Placental epithelial cell (primary cell): ENCODE data around the gene VAPB.

GRCh38 chr20:57442482-57443477 lies 51.6 kb downstream of the RBM38 start:
- CAGE, long polyA plus RNA: no peak

DNA sequence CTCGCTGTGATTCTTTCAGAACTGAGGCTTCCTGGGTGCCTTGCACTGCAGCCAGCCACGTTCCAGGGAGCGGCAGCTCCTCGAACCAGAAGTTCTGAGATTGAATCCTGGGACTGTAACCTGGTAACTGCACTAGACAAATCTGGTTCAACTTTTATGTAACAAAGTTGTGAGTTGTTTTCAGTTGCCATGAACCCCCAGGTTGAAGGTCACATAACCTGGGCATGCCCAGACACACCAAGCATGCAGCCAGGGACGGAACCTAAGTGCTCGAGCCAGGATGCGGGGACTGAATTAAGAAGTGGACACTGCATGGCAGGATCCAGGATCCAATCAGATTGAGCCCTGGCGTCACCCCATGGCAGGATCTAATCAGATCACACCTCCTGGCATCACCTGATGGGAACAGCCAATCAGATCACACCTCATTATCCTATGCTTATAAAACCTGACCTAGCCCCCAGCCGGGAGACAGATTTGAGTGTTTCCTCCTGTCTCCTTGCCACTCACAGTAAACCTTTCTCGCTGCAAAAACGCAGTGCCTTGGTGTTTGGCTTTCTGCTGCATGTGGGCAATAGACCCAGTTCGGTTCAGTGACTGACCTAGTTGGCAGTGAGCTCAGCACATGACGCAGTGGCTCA lies 66.0 kb downstream of the RBM38 start:
- CAGE, long polyA plus RNA: no peak

DNA sequence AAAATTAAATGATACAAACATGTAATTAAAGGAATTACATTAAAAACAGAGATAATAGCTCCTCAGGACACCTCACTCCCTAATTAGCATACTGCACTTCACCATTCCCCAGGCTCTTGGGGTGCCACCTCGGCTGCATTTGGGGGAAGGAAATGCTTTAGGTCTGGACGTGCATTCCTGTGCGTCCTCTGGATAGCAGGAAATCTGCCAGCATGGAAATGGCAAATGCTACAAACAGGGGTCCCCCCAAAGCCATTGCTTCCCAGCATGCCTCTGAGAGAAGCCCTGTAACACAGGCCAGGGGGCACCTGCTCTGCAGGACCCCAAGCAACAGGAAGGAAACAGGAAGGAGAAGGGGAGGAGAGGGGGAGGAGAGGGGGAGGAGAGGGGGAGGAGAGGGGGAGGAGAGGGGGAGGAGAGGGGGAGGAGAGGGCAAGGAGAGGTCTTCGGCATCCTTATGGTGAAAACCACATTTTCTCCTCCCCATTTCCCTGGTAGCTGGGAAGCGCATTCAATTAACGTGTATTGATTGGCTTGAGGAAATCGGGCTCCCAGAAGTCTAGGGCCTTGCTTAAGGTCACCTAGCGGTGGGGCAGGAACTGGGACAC lies 43.1 kb downstream of the CTCFL start:
- CAGE, long polyA plus RNA: no peak

GRCh38 chr20:57531941-57532513 lies 7.1 kb upstream of the CTCFL start:
- CAGE, long polyA plus RNA: no peak

DNA sequence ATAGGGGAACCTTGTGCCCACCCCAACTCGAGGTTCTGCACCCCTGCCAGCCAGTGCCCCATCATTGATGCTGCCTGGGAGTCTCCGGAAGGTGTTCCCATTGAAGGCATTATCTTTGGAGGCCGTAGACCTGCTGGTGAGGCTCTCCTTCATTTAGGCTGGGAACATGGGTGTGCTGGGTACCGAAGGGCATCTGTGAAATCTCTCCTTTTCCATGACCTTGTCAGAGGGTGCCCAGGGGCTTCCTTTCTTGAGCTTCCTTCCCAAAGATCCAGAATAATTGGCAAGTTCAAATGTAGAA lies 3.5 kb downstream of the PCK1 start:
- CAGE, long polyA plus RNA: no peak

DNA sequence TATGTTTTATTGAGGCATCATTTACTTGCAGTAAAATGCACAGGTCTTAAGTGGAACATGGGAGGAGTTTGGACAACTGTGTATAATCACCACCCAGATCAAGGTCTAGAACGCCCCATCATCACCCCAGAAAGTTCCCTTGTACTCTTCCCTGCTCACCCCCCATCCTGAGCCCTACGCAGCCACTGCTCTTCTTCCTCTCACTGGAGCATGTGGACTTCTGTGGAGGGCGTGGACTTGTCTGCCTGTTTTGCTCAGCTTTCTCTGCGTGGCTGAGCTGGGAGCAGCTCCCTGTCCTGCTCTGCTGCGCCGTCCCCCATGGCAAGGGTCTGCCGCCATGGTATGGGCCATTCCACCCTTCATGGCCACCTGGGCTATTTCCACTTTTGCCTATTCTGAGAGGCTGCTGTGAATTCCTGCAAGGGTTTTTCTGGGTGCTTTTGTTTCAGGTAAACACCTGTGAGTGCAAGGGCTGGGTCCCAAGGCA lies 19.6 kb downstream of the PCK1 start:
- CAGE, long polyA plus RNA: no peak

GRCh38 chr20:57618771-57619857 lies 1.1 kb downstream of the ZBP1 start:
- CAGE, long polyA plus RNA: no peak

- CAGE, long polyA plus RNA: no peak
Measured at GRCh38 chr20:57628993-57629336, 8.7 kb upstream of the ZBP1 start.

DNA sequence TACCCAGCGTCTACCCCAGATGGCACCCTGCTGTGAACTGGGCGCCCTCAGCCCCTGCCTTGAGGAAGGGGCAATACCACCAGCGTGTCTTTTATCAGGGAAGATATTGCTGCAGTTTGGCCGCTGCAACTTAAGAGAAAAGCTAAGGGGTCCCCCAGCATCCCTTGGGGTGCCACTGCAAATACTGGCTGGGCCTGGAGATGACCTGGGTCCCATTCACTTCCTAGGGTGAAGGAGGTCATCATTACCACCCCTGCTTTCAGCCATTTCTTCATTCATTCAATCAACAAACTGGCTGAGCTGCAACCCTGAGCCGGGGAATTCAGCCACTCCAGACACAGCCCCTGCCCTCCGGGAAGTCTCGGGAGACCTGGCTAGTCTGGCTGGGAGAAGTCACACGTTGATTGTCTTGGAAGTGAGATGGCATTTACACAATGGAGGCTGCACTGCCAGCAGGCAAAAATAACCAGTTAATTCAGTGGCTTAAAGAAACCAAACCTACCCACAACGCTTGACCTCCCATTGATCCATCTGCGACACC lies 1.9 kb upstream of the PMEPA1 start:
- CAGE, long polyA plus RNA: no peak

- CAGE, long polyA plus RNA: no peak
Measured at GRCh38 chr20:58018482-58019470, 131.9 kb upstream of the C20orf85 start.

- CAGE, long polyA plus RNA: no peak
Measured at GRCh38 chr20:58129449-58129829, 21.3 kb upstream of the C20orf85 start.

DNA sequence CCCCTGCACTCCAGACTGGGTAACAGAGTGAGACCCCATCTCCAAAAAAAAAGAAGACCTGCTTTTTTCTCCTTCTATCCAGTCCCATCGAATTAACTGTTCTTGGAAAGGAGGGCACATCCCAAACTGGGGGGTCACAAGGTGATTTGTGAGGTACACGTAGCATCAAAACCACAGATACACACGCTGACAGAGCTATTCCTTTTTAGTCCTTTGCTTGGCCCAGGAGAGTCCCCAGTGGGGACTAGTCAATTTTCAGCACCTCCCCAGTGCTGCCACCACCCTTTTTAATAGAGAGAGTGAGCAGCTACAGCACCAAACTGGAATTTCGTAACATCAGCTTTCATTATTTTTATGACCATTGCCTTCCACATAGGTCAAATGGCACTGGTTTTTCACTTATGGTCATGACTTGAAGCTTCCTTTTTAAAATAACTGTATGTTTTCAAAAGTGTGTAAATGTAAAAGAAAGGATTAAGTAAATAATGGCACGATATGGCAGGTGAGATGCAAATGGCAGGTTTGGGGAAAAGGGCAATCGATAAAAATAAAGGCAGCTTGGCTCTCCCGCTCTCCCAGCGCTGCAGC lies 17.7 kb upstream of the C20orf85 start:
- CAGE, long polyA plus RNA: no peak

GRCh38 chr20:58135528-58135885 lies 15.2 kb upstream of the C20orf85 start:
- CAGE, long polyA plus RNA: no peak

GRCh38 chr20:58182747-58183235 lies 32.1 kb downstream of the C20orf85 start:
- CAGE, long polyA plus RNA: no peak

GRCh38 chr20:58267785-58268089 lies 39.3 kb upstream of the ANKRD60 start:
- CAGE, long polyA plus RNA: no peak

DNA sequence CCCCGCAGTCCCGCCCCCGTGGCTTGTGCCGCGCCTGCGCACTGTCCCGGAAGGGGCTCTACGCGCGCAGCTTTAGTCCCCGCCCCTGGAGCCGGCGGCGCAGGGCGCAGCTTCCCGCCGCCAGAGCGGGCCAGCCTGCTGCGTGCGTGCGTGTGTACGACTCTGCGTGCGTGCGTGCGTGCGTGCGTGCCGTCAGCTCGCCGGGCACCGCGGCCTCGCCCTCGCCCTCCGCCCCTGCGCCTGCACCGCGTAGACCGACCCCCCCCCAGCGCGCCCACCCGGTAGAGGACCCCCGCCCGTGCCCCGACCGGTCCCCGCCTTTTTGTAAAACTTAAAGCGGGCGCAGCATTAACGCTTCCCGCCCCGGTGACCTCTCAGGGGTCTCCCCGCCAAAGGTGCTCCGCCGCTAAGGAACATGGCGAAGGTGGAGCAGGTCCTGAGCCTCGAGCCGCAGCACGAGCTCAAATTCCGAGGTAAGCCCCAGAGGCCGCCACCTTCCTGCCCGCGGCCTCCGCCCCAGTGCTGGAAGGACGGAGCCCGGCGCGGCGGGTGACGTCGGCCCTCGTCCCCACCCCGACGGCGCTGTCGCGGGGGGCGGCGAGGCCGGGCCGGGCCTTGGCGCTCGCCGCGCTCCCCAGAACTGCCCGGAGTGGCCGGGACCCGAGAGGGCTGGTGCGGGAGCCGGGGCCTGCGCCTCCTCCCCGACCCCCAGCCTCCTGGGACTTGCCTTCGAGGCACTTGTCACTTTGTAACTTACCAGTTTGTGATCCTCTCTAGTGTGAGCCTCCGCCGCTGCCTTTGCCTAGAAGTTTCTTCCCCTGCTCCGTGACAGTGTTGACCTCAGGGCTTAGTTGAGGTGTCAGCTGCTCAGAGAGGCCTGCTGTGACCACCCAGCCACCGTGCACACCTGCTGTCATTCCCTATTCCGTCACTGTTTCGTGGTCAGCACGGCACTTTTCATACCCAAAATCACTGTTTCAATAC lies at the start of gene VAPB:
Gene VAPB, plus strand, starts transcription at position 185 of the 984 bp plus-strand sequence.
- CAGE, long polyA plus RNA: no peak

DNA sequence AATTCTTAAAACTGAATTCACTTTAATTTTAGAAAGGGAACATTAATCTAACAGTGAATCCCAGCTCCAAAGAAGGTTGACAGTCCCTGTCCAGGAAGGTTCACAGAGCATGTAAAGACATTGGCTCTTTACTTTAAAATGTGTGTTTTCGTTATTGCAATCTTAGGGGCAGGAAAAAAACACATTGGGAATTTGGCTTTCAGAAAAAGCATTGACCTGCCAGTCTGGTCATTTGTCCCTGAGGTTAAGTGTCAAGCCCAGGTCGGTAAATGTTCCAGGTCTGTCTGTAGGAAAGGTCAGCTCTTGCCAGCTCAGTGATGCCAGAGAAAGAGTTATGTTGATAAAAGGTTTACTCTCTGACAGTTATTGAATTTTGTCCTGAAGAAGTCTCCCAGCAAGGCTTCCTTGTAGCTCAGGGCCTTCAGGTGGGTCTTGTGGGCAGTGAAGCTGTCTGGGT lies 43.5 kb downstream of the VAPB start:
- CAGE, long polyA plus RNA: no peak

DNA sequence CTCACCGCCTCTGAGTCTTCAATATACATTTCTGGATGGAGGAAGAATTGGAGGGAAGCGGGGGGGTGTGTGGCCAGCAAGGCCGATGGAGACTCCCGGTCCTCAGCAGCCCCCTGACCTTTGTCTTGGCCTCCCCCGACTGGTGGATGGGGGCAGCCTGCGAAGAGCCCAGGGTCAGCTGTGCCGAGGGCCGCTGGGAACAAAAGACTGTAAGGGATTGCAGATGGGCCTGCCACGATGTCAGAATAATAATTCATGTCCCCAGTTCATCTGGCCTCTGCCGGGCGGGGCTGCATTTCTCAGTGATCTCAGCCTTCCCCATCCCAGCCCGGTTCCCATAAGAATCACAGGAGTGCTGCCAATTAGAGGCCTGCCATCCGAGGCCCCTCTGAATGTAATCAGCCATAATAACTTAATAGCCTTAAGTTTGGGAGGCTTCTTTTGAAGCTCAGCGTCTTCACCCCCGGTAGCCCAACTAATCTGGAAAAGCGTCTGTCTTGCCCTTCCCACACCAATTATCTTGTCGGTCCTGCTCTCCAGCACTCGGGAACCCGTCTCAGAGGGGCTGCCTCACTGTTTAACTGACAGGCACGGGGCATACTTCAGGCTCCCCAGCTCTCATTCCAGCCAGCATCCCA lies 54.1 kb upstream of the STX16 start:
- CAGE, long polyA plus RNA: no peak

DNA sequence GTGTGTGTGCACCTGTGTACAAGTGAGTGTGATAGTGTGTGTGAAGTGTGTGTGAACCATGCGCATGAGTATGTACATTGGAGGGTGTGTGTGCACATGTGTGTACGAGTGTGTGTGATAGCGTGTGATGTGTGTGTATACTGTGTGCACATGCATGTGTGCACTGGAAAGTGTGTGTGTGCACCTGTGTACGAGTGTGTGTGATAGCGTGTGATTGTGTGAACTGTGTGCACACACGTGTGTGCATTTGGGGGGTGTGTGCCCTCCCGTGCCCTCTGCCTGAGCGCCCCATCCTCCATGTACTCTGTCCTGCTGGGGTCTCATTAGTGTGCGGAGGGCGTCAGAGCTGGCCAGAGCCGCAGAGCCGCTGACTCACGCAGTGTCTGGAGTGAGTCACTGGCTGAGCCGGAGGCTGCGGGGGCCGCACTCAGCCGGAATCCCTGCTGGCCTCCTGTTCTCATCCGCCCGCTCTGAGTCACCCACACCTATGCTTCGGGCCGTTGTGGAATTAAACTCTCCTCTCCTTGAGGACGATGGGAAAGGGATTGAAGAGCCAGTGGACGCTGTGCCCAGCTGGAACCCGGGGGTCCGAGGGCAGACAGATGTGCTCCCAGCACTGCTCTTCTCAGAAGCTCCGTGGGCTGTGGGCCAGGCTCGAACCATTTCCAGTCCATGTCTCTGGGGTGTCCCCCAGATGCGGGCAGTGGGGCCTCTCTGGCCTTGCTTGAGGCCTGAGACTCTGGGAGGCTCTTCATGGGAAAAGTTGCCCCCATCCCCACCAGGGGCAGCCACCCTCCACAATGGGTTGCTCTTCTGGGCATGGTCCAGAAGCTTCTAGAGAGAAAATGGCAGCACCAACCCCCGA lies 27.2 kb upstream of the STX16 start:
- CAGE, long polyA plus RNA: no peak

DNA sequence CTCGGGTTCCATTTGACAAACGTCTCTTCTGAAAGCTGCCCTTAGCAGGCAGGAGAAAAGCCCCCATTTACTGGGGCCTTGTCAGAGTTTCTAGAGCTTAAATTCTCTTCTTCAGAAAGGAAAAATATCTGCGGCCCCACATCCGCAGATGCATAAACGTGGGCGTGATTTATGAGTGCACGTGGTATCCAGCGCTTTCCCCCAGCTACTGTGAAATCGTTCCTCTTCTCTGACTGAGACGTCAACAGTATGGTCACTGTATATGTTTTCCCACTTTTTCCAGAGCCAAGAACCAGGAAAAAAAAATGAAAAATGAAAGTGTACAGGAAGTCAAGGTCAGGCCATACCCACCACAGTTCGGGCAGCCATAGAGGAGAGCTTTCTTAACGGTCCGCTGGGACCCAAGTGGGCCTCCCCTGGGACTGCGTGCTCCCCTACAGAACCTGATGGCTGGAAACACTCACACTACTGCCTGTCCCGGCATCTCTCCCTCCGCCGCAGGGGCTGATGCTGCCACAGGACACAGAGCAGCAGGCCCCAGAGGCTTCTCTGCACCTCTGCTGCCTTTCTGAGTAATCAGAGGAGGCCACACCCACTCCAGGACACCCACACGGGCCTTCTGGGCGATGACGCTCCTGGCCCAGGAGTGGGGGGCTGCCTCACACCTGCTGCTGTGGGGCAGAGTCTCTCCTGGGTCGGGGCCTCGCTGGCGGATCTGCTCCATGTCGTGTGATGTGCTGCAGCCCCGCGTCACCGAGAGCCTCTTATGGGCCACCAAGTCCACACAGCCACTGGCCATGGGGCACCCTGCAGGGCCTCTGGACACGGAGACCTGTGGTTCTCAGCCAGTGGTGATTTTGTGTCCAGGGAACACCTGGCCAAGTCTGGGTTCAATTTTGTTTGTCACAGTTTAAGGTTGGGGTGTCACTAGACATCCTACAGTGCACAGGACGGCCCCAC lies 16.4 kb upstream of the STX16 start:
- CAGE, long polyA plus RNA: no peak